Calu3 (cell line): Measurements from ENCODE around the genes MT4, MT1A and NLRC5.

GRCh38 chr16:55486647-55487690 lies 8.0 kb downstream of the MMP2 start:
- PRO-cap = no peak

- PRO-cap = no peak
Observed at GRCh38 chr16:55508297-55508759, 544 bp upstream of the LPCAT2 start.

DNA sequence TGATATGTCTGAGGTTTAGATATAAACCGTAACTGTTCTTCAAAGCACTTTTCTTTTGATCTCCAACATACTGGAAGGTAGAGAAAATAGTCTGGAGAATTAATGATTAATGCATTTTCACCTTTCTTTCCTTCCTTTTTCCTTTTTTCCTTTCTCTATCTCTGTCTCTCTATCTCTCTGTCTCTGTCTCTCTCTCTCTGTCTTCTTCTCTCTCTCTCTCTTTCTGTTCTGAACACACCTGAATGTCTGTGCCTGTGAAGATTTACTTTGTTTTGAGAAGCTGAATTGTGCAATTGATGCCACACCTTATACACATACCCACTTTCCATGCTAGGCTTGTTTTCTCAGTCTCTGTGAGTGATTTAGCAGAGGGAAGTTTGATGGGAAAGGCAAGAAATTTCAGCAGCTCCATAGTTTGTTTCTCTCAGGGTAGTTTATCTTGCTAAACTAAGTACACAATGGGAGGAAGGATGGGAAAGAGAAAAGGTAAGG lies 9.4 kb upstream of the CAPNS2 start:
- PRO-cap = no peak

DNA sequence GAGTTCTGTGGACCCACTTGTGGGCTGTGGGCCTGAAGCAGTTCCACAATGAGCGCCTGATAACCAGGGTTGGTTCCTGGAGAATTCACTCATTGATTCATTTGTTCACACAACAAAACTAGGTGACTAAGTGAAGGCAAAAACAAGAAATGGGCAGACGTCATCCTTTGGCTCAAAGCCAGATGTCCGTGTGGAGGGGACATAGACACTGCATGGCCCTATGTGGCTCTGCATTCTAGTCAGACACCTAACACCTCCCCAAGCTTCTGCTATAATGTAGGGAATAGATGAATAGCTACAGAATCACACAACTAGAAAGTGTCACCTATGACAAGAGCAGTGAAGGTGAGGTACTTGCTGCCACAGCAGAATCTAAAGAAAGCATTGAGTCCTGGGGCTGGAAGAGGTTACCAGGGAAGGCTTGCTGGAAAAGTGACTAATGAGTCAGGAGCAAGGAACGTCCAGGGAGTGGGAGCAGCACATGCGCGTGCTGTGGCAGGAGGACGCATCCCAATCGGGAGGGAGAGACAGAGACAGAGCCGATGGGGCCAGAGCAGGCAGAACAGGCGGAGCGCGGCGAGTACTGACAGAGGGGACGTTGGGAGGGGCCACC lies 58.9 kb downstream of the CES1 start:
- PRO-cap = no peak

DNA sequence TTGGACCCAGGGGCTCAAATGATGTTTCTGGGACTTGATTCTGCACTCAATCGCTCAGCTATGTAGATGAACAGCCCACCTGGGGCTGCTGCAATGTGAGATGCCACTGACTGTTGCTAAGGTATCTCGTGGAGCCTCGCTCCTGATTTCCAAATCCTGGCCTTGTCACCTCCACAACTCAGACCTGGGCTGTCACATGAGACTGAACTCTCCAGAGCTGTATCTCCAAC lies 79.5 kb downstream of the GNAO1 start:
- PRO-cap = no peak

GRCh38 chr16:56372927-56373287 lies 52.4 kb downstream of the AMFR start:
- PRO-cap = no peak

GRCh38 chr16:56564869-56565324 lies at the start of gene MT4:
MT4 (plus strand) TSS chr16:56565073.
- PRO-cap = no peak

DNA sequence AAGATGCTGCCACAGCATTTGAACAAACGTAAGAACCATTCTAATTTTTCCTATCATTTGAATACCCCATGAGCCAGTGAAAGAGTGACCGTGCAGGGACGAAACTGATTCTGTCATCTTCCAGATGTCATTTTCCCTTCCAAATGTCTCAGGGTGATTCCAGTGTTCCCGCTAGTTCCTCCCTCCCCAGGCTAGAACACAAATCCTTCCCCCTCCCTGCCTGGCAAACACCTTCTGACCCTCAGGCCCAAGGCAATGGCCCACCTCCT lies 2.6 kb downstream of the MT2A start:
- PRO-cap = no peak

- PRO-cap = no peak
Observed at GRCh38 chr16:56637888-56638881, at the start of gene MT1A. MT1A (plus strand) TSS chr16:56638666.

GRCh38 chr16:56662981-56663440 lies 4.9 kb downstream of the MT1G start:
- PRO-cap = no peak

- PRO-cap = no peak
Observed at GRCh38 chr16:56684931-56686133, 3.1 kb downstream of the MT1X start.

DNA sequence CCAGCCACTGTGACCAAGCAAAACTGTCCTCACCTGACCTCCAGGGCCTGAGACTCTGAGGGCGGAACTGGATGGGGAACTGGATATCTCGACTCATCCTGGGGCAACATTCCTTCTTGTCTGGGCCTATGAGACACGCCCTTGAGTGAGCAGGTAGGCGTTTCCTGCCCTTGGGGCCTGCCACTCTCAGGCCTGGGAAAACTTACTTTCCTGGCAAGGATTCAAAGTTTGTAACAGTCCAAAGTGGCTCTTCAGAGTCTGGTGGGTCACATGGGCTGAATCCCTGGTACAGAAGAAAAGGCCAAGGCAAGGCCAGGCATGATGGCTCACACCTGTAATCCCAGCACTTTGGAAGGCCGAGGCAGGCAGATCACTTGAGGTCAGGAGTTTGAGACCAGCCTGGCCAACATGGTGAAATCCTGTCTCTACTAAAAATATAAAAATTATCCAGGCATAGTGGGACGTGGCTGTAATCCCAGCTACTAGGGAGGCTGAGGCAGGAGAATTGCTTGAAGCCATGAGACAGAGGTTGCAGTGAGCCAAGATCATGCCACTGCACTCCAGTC lies 9.8 kb downstream of the MT1X start:
- PRO-cap = no peak

GRCh38 chr16:56915236-56915764 lies 16.6 kb upstream of the HERPUD1 start:
- PRO-cap = no peak

DNA sequence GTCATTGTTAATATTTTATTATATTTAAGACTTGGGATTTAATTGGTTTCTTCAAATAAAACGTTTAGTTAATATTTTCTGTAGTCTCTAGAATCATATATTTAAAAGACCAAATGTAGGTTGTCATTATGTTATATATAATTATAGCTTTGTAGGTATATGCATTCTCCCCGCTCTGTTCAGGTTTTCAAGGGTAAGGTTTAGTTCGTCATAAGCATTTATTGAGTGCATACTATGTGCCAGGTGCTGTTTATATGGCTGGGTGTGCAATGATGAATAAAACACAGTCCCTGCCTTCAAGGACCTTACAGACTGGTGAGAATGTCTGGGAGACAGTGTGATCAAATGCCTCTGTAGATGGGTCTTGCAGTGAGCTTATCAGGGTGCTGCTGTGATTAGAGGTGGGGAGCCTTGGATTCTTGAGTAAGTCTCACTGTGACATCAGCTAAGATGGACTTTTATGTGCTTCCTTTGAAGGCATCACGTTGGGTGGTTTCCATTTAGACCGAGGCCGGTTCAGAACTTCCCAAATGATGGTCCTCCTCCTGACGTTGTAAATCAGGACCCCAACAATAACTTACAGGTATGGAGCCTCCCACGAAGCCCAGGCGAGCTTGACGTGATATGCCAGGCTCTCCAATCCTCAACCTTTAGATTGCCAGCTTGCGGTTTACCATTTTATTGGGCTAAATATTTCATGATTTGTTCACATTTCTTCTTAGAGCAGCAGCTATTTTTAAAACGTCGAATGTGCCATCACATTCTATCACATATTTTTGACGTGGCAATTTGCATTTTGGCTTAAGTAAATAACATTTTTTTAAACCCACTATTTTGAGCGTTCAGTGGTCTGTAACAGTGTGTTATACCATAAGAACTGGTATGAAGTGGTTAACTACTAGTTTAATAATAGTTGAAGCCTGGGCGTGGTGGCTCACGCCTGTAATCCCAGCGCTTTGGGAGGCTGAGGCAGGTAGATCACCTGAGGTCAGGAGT lies 10.0 kb downstream of the HERPUD1 start:
- PRO-cap = no peak

DNA sequence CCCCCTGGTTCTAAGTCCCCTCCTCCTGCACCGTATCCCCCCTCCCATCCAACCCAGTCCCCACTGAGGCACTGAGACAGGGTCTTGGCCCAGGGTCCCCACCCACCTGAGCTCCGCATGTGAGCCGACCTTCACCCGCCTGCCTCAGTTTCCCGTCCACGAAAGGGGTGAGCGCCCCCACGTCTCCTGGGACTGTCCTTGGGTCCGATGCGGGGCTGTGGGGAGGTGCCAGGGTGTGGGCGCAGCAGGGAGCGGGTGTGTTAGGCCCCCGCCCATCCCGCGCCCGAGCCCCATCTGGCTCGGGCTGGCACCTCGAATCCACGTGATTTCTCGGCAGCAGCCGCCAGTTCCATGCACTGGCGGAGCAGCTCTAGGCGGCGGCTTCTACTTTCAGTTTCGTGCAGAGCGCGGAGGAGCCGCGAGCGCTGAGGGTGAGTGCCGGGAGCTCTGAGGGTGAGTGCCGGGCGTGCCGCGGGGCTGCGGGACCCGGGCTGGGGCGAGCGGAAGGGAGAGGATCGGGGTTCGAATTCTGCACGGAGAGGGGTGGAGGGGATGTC lies at the start of gene NLRC5:
Gene NLRC5 (plus strand): TSS at position 393 of the 557 bp plus-strand sequence.
- PRO-cap = bidirectional peak, plus-strand start at position 403 of the sequence, minus-strand start at position 296 of the sequence

DNA sequence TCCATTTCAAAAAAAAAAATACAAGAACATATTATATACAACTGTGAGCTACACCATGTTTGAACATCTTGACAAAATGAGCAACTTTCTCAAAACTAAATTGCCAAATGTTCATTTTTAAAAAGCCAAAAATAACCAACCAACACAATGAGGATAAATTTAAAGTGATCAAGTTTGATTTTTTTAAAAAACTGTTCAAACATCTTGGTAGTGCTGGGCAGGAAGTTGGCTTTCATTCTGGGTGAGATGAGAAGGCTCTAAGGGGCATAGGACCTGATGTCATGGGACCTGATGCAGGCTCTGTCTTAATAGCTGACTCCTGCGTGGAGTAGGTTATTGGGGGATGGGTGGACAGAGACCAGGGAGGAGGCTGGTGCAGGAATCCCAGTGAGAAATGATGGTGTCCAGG lies 20.2 kb downstream of the NLRC5 start:
- PRO-cap = no peak

DNA sequence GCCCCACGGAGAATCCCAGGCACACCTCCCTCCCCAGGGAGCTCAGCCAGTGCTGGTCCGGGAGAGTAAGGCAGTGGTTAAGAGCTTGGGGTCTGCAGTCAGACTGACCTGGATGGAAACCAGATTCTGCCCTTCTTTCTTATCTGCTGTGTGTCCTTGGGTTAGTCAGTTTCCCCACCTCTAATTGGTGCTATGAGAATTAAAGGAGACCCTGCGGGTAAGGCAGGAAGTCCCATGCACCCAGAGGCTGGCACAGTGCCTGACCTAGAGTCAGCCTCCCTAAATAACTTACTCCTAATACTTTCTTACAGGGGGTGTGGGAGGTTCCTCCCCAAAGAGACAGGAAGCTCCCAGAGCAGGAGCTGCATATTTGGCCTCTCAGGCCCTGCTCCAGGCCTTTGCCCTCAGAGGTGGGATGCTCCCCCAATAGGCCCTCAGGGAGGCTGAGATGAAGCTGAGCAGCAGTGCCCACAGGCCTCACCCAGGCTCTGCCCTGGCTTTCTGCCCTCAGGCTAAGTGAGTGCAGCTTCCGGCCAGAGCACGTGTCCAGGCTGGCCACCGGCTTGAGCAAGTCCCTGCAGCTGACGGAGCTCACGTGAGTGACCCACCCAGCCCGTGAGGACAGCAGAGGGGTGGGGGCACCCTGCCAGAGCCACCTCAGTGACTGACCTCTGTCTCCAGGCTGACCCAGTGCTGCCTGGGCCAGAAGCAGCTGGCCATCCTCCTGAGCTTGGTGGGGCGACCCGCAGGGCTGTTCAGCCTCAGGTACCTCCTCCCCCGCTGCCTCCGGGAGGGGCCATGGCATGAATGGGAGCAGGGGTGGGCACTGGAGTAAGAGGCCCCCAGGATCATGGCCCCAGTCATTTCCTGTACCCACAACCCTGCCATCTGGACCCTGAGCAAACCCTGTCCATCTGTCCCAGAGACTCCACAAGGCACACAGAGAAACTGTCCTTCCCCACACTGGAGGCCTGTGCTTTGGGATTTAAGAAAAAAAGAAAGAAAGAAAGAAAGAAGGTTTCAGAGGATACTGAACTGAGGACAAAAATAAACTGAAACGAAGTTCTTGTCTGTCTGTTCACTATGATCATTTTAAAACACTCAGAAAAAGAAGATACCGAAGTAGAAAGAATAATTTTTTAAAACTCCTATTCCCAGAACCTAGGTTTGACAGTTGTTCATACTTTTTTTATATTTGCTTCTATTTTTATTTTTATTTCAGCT lies 31.0 kb upstream of the CPNE2 start:
- PRO-cap = no peak

DNA sequence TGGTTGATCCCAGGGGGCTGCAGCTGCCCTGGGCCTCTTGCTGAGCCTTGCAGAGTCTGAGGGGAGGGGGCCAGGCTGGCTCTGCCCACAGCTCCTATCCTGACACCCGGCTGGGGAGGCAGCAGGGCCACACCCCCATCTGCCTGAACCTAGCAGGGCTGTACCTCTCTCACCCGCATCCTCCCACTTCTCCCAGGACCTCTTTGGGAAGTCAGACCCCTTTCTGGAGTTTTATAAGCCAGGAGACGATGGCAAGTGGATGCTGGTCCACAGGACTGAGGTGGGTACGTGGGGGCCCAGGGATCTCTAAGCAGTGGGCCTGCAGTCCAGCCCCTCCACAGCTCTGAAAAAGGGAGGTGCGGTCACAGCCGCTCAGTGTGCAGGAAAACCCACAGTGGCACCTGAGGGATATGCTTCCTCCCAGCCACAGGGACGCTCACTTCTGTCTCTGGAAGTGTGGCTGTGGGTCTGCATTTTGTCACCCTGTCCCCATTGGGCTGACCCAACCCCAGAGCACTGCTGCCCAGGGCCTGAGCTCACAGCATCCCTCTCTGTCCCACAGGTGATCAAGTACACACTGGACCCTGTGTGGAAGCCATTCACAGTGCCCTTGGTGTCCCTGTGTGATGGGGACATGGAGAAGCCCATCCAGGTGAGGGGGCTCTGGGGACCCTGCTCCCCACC lies 26.8 kb downstream of the CPNE2 start:
- PRO-cap = no peak

DNA sequence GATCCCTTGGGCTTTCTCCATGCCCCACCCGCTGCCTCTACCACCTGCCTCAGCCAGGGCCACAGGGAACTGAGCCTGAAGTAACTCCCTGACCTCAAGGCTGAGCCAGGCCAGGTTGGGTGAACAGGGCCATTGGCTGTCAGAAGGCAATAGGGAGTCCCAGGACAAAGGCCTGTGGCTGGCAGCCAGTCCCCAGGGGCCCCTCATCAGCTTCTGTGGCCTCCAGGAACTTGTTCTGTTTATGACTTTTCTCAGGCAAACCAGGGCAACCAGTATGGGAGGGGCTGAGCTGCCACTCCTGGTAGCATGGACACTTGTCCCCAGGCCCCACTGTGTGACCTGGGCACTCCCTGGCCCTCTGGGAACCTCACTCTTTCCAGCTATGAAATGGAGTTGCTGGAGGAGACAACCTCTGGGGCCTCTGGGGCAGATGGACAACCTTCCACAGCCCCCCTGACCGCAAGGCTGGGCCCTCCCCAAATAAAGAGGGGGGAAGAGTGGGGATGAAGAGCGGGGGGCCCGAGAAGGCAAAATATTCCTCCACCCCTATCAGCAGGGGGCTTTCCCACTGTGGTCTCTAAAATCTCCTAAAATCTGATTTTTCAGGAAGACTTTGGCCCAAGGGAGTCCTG lies 40.2 kb downstream of the CPNE2 start:
- PRO-cap = no peak

DNA sequence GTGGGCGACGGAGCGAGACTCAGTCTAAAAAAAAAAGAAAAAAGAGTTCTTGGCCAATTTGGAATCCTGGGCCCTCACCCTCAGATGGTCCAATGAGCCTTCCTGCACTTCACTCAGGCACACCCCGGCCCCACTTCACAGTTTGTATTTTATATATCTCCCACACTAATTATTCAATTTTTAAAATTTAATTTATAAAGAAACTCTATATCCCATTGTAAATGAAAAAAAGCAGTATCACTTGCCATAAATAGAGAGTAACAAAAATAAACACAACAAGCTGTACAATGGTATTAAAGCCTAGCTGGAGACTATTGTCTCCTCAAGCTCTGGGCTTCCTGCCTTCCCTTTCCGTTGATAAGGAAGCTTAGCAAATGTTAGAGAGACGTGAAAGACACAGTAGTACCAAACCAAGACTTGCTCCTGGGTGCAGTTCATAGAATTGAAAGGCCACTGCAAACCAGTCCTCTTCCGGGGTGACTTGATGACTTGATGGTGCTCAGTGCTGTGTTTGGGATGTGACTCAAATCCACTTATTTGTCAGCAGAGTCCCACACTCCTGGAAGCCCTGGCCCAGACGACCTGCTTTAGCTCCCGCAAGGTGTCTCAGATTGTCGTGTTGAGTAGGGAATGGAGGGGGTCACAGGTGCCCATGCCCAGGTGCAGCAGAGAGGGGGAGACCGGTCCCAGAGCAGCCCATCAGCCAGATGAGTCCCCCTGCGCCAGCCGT lies 40.8 kb downstream of the PSME3IP1 start:
- PRO-cap = no peak